Mammary microvascular endothelial cell (primary cell): ENCODE data around the gene RHBDD3.

GRCh38 chr22:29154361-29154947, 51.2 kb upstream of the EMID1 start:
- RAMPAGE, long total RNA = no peak

- RAMPAGE, long total RNA = no peak
Measured at GRCh38 chr22:29232331-29233097, 26.8 kb downstream of the EMID1 start.

GRCh38 chr22:29267521-29268373, at the start of gene RHBDD3:
TSS of gene RHBDD3 (minus strand) at chr22:29267981.
- RAMPAGE, long total RNA = start-site peak on the minus strand at chr22:29267862-29267939, 160 and 58 reads in 2 replicates; start-site peak on the plus strand at chr22:29268259-29268328, 11,660 and 5,899 reads in 2 replicates

DNA sequence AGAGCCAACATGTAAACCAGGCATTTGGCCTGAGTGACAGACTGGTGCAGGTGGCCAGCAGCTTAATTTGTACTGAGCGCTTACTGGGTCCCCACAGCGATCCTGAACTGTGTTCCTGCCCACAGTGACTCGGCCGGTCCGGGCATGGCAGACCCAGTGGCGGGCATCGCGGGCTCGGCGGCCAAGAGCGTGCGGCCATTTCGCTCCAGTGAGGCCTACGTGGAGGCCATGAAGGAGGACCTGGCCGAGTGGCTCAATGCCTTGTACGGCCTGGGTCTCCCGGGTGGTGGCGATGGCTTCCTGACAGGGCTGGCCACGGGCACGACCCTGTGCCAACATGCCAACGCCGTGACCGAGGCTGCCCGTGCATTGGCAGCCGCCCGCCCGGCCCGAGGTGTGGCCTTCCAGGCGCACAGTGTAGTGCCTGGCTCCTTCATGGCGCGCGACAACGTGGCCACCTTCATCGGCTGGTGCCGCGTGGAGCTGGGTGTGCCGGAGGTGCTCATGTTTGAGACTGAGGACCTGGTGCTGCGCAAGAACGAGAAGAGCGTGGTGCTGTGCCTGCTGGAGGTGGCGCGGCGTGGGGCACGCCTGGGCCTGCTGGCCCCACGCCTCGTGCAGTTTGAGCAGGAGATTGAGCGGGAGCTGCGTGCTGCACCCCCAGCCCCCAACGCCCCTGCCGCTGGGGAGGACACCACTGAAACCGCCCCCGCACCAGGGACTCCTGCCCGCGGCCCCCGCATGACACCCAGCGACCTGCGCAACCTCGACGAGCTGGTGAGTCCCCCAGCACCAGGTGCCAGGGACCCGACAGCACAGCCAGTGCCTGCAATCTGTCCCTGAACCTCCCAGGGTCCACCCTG, 1.7 kb downstream of the GAS2L1 start:
- RAMPAGE, long total RNA = no peak

GRCh38 chr22:29665504-29665823, 54.3 kb upstream of the CABP7 start:
- RAMPAGE, long total RNA = no peak

DNA sequence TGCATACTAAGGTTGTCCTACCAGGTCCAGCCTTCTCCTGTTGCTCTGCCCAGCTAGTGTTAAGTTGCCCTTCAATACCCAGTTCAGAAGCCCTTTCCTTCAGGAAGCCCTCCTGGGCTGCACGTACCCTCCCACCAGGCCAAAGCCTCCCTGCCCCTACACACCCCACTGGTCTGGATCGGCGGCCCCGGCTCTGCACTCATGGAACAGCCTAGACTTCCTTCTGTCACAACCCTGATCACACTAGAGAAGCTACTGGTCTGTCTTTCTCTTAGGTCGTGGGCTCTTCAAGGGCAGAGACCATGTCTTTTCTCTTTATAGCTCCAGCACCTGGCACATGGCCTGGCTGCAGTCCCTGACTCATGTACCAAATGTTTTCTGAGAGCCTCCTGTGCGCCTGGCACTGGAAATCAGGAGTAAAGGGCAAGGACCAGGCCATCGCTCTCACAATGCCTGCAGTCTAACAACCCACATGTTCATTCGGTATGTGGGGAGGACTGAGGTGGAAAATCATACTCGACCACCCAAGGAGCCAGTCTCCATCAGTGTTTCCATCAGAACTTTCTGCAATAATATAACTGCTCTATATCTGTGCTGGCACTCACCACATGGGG, 7.5 kb downstream of the ASCC2 start:
- RAMPAGE, long total RNA = no peak

DNA sequence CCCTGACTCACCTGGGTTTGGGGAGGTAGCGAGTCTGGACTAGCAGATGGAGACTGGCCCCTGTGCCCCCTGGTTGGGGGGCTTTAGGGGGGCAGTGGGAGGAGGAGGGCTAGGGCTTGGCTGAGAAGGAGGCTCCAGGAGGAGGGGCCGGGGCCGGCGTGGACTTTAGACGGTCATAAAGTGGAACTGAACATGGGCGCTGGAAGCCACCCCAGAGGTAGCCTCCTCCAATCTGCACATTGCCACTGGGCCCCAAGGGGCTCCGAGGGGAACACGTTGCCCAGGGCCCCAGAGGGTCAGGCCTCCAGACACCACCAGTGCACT, 516 bp upstream of the LIF start:
- RAMPAGE, long total RNA = no peak

GRCh38 chr22:30305911-30306293, 16.6 kb upstream of the CASTOR1 start:
- RAMPAGE, long total RNA = no peak

DNA sequence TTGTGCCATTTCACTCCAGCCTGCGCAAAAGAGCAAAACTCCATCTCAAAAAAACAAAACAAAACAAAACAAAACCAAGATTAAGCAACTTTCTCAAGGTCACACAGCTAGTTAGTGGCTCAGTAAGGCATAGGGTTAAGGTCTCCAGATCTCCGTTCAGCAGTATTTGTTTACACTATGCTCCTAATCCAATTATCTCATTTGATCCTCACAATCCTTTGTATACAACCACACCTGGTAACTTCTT, 9.5 kb downstream of the TBC1D10A start:
- RAMPAGE, long total RNA = no peak

- RAMPAGE, long total RNA = no peak
Measured at GRCh38 chr22:30340041-30340609, 13.4 kb upstream of the TBC1D10A start.

GRCh38 chr22:30372932-30373342, 14.3 kb downstream of the RNF215 start:
- RAMPAGE, long total RNA = no peak

DNA sequence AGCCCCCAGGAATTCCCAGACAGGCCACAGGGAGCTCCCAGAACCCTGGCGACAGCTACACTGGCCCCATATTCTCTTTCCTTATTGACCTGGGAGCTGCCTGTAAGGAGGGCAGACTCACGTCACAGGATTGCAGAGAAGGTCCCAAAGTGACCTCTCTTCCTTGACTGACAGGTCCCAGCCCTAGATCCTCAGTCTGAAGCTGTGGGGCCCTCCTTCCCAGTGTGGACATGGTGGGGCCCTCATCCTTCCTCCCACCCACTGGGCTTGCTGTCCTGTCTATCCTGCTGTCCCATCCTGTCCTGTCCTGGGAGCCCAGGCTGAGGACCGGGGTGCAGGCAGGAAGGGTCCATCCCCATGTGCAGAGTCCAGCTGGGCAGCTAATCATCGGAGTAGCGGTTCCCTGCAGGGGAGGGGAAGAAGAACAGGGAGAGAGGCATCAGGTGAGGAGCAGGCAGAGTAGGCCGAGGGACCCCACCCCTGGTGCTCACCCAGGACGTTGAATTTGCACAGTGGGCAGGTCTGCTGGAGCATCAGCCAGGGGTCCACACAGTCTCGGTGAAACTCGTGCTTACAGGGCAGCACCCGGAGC, 7.9 kb downstream of the RNF215 start:
- RAMPAGE, long total RNA = no peak

DNA sequence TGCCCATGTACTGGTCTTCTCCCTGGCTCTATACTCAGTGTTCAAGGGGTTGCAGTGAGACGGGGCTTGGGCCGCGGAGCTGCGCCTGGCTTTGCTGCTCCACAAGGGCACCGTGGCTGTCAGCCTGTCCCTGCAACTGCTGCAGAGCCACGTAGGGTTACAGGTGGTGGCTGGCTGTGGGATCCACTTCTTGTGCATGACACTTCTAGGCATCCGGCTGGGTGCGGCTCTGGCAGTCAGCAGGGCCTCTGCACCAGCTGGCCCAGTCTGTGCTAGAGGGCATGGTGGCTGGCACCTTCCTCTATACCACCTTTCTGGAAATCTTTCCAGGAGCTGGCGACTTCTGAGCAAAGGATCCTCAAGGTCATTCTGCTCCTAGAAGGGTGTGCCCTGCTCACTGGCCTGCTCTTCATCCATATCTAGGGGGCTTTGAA, 14.3 kb downstream of the MTFP1 start:
- RAMPAGE, long total RNA = no peak

DNA sequence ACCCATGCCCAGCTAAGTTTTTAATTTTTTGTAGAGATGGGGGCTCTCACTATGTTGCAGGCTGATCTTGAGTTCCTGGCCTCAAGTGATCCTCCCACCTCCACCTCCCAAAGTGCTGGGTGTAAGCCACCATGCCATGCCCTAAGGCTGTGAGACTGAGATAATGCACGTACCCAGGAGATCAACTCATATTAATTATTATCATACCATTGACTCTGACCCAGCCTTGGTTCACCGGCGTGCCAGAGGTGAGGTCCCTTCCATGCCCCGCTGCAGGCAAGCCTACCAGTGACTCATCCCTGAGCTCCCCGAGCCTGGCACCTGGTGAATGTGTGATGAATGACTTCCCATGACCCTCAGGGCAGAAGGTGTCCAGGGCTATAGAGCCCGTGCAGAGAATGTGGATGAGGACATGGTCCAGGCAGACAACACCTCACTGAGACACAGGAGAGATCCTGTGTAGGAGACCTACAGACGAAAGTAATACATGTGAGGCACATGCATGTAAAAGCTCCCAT, 12.1 kb downstream of the GAL3ST1 start:
- RAMPAGE, long total RNA = no peak

DNA sequence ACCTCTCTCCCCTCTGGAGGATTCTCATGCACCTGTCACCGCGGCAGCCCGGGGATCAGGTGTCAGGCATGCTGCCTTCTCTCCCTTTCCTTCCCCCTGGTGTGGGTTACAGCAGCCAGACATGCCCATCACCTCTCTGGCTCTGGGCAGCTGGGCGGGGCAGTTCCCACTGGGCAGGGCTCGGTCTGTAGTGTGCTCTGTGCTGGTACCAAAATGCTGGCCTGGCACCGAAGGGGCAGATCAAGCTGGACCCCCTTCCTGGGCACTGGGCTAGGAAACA, 926 bp downstream of the GAL3ST1 start:
- RAMPAGE, long total RNA = no peak

DNA sequence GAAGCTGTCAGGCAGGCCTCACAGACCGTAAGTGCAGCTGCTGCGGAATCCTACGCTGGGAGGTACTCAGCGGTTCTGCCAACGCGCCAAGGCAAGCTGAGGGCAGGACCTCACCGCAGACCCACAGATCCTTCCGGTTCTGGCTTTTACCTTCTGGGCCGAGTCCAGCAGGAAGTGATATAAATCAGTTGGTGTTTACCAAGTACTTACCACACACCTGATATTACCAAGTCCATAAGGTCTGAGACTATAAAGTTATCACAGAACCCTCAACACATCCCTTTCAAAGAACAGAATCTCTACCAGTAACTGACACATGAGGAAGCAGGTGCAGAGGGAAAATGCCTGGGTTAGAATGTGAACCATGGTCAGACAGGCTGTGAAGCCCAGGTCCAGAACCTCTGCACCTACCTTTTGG, 1.6 kb upstream of the GAL3ST1 start:
- RAMPAGE, long total RNA = no peak

GRCh38 chr22:30615433-30616240, 8.7 kb downstream of the TCN2 start:
- RAMPAGE, long total RNA = no peak

DNA sequence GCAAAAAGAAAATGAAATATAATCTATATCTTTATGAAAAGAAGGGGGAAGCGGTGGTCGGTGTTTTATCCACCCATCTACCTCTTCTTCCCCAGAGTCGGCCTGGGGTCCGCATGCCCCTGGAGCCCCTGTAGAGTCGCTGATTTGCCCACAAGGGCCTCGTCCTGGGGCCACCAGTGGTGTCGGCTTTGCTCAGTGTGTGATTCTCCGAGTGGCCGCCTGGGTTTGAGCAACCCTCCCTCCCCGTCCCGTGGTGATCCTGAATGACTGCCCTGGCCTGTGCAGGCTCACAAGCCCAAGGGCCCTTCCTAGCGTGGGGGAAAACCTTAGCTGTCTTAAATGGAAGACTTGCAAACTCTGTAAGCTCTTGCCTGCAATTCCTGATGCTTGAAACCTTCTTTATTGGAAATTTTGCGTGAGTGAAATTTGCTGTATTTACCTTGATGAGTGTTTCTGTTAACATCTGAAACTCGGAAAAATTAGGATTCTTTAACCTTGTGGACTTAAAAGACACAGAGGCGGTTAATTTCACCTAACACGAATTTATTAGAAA, 128.4 kb downstream of the OSBP2 start:
- RAMPAGE, long total RNA = no peak

DNA sequence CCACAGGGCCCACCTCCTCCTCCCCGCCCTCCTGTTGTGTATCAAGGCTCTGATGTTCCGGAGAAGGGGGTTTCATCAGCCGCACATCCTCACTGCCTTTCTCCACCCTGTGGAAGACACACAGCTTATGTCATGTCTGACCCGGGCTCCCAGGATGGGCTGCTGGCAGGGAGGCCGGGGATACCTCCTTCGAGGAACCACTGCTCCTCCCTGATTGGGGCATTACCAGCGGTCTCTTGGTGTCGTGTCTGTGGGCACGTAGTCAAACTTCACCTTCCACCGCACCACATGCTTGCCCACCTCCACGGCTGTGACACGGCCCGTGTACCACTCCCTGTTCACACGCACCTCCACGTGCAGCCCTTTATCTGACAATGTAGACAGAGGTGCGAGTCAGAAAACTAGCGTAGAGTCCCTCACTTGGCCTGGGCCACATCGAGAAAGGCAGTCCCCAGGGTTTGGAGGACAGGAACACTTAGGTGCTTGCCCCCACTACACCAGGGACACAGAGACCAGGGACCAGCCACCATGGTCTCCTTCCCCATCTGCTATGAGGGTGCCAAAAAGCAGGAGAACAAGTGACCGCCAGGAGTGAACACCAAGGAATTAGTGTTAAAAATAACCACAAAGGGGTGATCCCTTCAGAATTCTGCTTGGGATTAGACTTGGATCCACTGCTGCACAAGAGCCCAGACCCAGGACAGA, 35.8 kb downstream of the MORC2 start:
- RAMPAGE, long total RNA = no peak

DNA sequence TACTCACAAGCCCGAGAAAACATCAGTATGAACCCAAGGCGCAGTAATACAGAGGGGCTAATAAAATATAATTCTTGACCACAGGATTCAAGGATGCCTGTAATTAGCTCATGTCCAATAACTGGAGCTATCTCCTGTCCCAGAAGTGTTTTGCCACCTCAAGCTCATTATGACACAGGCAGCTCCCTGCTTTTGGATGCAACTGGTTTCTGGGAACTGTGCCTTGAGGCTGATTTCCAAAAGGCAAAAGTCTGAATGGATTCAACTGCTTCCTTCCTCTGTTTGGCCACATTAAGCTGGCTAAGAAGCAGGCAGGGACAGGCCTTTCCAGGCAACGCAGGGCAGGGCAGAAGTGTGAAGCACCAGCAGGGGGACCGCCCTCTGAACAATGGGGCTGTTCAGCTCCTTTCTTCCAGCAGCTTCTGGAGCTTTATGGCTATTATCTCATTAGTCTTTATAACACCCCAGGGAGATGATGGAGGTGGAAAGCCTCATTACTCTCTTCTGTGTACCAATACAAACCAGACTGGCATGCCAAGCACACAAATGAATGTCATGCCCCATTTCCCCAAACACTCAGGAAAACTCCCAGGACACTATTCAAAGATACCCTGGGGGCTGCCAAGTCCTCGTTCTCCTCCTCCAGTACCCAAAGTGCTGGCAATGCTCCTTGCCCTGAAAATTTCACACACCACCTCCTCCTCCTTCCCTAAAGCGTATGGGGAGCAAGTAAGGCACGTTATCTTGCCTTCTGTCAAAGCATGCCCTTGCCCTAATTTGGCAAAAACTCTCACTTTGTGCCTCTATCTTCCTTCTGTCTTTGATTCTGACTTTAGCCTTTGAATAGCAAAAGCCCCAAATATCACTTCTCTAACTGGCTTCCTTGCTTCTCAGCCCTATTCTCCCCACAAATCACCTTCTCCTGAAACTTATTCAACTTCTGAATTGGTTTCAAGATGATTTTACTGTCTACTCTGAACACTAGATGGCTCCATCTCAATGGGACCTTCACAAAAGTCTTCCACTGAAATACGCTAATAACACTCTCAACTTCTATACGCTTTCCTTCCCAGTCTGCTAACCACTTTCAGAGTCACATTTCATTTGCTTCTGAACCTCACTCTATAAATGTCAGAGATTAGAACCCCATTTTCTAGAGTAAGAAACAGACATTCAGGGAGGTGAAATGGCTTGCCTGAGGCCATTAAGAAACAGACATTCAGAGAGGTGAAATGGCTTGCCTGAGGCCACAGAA, 21.1 kb downstream of the MORC2 start:
- RAMPAGE, long total RNA = no peak